Heart right ventricle (tissue), 2 donors: ENCODE measurements around a stretch of chr17.

DNA sequence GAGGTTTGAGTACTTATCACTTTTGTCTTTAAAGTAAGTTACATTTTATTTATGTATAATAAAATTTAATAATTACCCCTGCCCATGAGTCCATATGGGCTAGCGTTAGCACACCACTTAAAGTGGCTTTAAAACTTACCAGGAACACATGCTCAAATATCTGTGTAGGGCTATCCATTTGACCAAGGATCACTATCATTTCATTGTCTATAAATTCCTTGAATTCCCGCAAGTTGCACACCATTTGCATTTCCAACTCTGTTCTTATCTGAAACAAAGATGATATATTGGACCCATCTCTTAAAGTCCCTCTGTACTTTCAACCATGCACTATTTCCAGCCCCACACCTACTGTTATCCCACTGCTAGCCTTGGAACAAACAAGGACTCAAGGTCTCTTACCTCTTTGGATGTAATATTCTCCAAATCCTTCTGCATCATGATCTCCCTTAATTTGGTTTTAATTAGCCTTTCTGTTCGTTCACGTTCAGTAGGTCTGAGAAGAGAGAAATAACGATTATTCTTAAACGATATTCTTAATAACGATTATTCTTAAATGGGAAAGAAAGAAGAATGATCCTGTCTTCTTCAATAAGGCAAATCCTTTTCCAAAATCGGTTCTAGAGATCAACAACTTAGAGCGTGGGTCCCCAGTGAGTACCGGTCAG, 44.1 kb upstream of the CORO6 start:
- PRO-cap, 2 experiments = no peak in any of the 2 experiments

DNA sequence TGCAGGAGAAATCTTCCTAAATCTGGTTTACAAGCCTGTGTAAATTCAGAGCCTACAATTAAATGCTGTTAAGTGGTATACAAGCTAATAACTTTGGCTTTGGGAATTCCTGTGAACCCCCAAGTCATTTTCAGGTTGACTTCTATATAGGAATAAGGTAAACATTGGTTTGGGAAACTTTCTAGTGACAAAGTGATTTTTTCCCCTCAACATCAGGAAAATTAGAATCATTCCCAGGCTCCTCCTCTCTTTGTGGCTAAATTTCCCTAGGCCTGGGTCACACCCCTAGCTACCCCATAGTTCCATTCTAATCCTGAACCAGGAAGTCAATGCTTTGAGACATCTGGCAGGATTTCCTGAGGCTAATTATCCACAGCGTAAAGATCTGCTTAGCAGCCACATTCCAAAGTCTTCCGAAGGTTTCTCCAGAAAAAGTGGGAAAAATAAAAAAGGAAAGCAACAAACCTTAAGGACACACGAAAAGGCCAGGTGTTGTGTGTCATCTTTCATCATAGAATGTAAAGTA, 60.2 kb upstream of the CORO6 start:
- PRO-cap, 2 experiments = peak in 1 of 2 experiments; most common plus-strand start position 369 of the sequence (in 1)

DNA sequence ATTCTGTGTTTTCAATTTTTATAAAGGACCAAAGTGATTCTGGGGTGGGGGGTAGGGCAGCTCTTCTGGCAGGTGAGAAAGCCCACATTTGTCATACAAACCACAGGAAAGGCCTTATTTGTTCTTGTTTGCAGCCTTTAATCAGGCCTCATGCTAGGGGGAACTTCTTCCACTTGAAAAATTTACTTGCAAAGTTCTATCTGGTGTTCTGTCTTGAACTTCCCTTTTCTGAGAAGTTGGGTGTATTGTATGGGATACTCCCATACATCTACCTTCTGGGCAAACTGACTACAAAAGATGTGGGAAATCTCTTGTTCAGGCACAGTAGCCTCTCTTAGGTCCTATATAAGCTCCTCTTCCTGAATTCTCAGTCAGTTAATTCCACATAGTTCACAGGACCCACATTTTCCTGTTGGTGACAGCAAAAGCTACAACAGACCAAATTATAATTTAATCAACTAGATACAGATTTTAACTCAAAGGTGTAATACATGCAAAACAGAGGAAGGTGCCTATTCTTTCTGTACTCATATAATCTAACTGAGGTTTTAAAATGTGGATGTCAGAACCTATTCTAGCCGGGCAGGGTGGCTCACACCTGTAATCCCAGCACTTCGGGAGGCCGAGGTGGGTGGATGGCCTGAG, 101.1 kb upstream of the CORO6 start:
- PRO-cap, 2 experiments = no peak in any of the 2 experiments

DNA sequence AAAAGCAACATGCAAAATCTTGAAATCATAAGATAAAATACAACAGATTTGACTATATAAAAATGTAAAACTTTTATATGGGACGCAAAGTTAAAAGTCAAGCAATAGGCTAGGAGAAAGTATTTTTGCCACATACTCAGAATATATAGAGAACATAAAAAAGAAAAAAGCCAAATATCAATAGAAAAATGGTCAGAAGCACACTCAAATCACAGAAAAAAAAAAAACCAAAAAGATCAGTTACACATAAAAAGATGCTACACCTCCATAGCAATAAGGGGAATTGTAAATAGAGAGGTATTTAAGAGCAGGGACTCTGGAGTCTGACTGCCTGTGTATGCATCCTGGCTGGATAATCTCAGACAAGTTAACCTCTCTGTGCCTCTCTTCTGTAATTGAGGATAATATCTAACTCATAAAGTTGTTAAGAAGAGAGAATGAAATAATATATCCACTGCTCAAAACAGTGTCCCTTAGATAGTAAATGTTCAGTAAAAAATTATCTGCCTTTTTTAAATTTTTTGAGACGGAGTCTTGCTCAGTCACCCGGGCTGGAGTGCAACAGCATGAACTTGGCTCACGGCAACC, 130.0 kb upstream of the CORO6 start:
- PRO-cap, 2 experiments = no peak in any of the 2 experiments

DNA sequence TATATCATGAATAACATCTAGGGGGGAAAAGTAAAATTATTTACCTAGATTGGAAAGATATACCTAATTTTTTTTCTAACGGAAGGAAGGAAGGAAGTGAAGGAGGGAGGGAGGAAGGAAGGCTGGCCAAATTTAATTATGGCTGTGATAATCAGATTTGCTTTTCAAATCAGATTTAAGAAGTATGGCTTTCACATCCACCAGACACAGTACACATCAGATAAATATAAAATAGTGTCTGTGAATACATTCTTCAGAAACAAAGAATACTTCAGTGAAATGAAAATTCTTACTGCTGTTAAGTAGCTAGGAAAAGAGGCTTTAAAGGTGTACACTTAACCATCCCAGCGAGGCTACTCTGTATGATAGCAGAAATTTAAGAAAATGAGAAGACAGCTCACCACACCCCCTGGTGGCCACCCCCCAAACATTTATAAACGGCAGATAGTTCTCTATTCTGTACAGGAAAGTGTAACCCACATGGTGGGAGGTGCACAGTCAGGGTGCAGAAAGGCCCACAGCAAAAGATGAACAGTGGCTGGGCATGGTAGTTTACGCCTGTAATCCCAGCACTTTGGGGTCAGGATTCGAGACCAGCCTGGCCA, 150.9 kb downstream of the SSH2 start:
- PRO-cap, 2 experiments = no peak in any of the 2 experiments

GRCh38 chr17:29830081-29830659, 99.9 kb downstream of the SSH2 start:
- PRO-cap, 2 experiments = no peak in any of the 2 experiments

GRCh38 chr17:30228561-30229467, 6.7 kb downstream of the SLC6A4 start:
- PRO-cap, 2 experiments = no peak in any of the 2 experiments

DNA sequence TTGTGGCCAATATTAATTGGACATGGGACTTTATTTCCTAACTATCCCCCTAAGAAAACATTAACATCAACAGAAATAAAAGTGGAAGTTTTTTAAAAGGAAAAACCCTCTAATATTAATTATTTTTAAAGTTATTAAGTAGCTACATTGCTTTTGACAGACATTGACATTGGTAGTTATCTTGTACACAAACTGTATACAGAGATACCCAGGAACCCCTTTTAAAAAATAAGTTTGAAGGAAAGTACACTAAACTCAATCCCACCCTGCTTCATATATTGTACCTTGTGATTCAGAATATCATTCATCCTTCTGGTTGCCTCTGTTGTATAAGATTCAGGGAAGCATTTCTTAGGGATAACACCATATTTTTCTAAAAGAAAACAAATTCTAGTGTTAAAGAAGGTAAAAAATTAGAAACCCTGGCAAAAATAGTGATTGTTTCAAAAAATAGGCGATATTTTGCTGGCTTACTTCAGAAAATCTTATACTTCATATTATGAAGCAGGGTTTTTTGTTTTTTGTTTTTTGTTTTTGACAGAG, 5.1 kb downstream of the BLMH start:
- PRO-cap, 2 experiments = no peak in any of the 2 experiments

- PRO-cap, 2 experiments = no peak in any of the 2 experiments
These were observed 4.1 kb downstream of the BLMH start for GRCh38 chr17:30287560-30288051.

DNA sequence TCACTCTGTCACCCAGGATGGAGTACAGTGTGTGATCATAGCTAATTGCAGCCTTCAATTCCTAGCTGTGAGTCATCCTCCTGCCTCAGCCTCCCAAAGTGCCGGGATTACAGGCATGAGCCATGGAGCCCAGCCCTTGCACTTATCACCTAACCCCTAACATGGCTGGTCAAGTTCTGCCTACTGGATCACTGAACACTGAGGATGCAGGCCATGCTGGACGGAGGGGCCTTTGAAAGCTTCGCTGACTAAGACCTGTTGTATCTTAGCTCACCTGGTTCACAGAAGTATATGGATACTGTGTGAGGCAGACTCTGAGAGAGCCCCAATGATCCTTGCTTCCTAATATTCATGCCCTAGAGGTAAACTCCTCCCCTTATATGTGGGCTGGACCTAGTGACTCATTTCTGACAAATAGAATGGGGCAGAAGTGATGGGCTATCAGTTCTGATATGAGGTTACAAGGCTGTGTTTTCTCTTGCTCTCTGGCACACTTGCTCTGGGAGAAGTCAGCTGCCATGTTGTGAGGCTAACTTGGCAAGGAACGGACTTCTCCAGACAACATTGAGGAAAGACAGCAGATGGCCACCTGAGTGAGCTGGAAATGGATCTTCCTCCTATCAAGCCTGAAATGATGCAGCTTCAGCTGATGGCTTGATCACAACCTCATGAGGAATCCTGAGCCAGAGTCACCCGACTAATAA, 11.8 kb upstream of the TMIGD1 start:
- PRO-cap, 2 experiments = no peak in any of the 2 experiments

- PRO-cap, 2 experiments = no peak in any of the 2 experiments
These were observed 42.0 kb downstream of the CPD start for GRCh38 chr17:30420580-30421279.

- PRO-cap, 2 experiments = no peak in any of the 2 experiments
These were observed 27.8 kb upstream of the GOSR1 start for GRCh38 chr17:30449375-30449881.

- PRO-cap, 2 experiments = no peak in any of the 2 experiments
These were observed 98.9 kb downstream of the GOSR1 start for GRCh38 chr17:30576129-30576575.

- PRO-cap, 2 experiments = no peak in any of the 2 experiments
These were observed 1.1 kb downstream of the NF1 start for GRCh38 chr17:31095743-31096442.

GRCh38 chr17:31310874-31311422, 2.9 kb downstream of the EVI2B start:
- PRO-cap, 2 experiments = no peak in any of the 2 experiments

DNA sequence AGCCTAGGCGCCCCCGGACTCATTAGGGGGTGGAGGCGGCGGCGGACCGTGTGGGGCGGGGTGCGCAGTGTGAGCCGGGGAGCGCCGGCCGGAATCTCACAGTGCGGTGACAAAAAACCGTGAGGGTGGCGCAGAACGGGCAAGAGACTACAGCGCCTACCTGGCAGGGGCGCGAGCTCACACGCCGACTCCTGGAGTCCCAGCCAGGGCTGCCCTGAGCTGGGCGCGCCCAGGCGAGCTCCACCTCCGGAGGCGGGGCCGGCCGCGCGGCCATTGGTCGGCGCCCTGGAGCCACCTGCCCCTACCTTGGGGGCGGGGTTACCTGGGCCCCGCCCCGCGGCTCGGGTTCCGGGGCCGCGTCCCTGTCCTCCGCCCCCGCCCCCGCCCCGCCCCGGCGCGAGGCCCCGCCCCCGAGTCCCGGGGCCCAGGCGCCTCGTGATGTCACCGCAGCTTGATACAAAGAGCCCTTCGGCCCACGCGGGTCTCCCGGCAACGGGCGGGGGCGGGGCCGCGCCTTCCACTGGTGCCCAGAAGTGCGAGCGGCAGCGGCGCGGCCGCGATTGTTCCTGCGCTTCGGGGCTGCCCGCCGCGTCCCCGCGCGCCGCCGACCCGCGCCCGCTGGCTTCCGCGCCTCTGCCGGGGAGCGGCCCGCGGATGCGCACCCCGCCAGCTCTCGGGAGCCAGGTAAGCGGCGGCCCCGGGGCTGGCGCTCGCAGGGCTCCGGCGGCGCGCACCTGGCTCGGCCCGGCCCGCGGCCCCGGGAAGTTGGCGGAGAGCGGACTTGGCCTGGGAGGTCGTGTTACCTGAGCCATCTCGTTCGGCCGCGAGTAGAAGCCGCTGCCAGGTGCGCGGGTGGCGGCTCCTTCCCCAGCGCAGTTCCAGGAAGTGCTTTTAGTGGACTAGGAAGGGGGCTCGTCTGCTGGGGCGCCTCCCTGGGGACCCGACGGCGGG, 96.4 kb downstream of the RAB11FIP4 start:
- PRO-cap, 2 experiments = peak in 2 of 2 experiments; most common plus-strand start position 520 of the sequence (in 1); most common minus-strand start position 193 of the sequence (in 2)

DNA sequence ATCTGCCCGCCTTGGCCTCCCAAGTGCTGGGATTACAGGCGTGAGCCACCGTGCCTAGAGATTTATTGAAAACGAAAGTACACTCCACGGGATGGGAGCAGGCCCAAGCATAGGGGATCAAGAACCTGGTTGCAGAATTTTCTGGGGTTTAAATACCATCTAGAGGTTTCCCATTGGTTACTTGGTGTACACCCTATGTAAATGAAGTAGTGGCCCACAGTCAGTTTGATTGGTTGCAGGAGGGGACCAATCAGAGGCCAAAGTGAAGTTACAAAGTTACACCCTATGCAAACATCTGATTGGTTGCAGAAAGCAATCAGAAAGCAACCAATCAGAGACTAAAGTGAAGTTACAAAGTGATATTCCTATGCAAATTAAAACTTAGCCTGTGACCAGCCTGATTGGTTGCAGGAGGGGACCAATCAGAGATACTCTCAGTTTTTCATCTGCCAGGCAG, 125.3 kb downstream of the RAB11FIP4 start:
- PRO-cap, 2 experiments = no peak in any of the 2 experiments

DNA sequence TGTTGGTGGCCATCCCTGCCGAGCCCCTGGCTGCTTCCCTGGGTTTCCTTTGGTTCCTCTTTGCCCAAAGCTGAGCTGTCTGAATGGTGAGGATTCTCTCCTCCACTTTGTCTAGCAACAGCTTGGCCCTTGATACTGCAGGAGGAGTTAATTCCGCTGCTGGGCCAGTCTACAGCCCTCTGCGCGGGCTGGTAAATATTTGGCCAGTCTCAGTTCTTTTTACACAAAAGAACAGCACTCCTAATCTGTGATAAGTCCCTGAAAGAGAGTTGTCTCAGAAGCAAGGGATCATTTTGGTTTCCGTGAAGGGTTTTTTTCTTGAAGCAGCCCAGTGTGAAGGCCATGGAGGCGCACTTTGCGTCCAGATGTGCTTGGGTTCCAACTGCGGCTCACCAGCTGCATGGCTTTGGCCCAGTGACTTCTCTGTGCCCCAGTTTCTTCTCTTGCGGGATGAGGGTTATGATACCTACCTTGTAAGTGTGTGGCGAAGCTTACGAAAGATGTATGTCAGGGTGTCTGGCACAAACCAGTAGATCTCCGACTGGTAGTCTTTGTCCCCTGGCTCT, 171.1 kb downstream of the RAB11FIP4 start:
- PRO-cap, 2 experiments = no peak in any of the 2 experiments

DNA sequence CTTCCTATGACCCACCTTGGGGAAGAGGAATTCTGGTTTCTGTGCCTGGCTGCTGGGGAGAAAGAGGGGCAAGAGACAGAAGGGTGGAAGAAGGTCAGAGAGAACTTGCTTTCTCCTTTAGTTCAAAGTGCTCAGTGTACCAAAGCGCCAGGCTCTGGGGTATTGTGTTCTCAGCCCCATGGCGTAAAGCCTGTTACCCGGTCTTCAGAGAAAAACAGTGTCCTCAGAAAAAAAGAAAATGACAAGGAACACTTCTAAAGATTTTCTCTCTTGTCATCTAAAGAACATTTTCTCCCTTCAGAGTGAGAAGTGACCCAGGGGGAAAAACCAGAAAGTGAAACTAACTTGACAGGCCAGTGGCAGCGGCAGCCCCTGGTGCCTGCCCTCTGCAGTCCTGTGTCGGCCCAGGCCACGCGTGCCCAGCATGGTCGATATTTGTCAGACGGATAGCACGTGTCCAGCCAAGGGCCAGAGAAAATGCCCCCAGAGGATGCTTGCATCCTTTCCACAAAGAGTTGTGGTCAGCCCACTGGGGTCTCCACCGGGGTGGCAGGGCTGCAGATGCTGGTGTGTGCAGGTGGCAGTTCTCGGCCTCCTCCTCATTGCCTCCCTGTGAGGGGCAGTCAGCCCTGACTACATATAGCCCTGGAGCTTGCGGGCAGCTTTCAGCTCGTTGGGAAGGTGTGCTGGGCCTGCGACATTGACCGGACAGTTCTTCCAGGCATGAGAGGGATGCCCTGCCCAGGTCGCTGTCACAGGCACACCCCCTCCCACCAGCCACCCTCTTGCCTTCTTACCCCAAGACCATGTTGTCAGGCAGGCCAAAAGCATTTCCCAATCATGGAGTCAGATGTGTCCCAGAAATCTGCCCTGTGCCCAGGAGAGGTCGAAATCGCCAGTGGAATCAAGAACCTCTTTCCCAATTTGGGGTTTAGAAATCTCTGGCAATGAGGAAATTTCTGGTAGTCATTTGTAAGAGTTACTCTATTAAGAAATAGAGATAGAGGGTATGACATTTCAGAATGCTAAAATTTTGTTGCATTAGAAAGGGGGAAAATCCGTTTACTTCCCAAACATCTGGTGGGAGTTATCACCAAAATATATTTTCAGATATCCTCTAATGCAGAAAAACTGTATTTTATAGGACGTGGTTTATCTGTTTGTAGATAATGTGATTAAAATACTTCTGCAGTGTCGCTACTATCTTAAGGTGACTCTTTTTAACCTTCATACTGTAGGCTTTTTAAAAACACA, 176.8 kb downstream of the RAB11FIP4 start:
- PRO-cap, 2 experiments = no peak in any of the 2 experiments

DNA sequence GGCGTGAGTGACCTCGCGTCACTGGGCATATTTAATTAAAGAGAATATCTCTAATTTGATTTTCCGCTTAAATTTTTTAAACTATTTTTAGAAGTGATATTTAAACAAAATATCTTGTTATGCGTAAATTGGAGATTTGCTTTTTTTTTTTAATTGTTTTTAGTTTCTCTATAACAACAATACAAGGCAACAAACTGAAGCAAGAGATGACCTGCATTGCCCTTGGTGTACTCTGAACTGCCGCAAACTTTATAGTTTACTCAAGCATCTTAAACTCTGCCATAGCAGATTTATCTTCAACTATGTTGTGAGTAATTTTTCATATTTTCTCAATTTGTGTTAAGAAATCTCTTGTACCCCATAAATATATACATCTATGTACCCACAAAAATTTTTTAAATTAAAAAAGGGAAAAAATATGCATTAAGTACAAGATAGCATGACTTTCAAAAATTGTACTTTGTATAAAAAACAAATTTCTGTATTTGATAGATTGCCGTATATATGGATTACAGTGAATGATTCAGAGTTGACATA, 13.4 kb upstream of the LRRC37B start:
- PRO-cap, 2 experiments = no peak in any of the 2 experiments